SP-49 (cell line): ENCODE results near the genes GPR35, AQP12A and HDLBP.

- PRO-cap, result no peak
Observed at GRCh38 chr2:239301978-239302651, 98.7 kb downstream of the HDAC4 start.

DNA sequence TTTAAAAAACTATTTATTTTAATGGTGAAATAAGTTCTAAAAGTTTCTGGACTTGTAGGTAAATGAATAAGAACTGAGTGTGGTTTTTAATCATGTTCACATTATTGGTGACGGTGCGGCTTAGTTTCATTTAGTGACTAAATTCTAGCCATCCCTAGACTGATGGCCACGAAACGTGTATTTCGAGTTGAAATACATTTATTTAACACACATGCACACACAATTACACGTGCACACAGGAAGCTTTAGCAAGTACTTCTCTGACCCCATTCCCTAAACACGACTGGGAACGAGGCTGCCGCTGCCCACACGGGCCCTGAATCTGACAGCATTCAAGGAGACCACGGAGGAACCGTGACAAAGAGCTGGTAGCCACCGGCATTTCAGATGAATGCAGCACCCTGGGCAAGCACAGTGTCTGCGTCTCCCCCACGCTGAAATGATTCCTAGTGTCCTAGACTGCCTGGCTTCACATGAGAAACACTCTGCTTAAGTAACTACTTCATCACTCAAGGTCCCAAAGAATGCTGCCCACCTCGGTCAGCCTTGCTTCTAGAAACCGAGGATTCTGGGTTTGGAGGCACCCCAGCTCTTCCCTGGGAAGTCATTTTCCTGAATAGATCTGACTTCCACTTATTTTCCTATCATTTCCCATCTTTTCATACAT, 95.1 kb downstream of the HDAC4 start:
- PRO-cap, result no peak

- PRO-cap, result no peak
Observed at GRCh38 chr2:239346581-239347451, 54.0 kb downstream of the HDAC4 start.

DNA sequence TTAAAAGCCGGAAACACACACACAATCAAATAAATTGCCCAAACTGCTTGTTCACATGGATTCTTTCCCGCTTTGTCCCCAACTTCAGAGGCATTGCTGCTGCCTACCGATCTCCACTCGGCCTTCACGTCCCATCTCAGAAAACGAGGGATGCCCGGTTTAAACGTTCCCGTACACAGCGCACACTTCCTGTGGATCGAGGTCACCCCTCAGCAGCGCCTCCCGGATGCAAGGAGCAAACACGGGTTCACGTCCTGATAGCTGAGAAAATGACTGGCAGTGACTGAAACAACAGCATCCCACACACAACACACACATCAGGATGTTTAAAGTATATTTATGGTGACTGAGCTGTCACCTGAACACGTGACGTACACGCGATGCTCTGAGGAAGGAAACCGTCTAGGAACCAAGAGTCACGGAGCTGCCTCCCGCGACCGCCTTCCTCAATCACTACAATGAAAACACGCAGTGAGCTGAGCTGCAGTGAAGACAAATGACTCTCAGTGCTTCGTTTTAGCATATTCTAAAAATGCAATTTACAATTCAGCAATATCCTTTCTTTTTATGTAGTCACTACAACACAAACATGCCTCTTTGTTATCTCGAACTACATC, 20.0 kb downstream of the HDAC4 start:
- PRO-cap, result no peak

DNA sequence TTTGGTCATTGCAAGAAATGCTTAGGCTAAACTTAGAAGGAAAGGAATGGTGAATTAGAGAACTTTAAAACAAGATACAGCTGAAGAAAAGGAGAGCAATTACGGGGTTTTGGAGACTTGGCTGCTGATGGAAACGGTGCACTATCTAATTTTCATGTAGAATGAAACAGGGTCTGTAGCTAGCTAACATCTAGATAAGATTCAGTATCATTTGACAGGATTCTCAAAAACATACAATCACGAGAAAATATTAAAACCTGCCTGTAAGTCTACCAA, 1.5 kb upstream of the HDAC4 start:
- PRO-cap, result no peak

DNA sequence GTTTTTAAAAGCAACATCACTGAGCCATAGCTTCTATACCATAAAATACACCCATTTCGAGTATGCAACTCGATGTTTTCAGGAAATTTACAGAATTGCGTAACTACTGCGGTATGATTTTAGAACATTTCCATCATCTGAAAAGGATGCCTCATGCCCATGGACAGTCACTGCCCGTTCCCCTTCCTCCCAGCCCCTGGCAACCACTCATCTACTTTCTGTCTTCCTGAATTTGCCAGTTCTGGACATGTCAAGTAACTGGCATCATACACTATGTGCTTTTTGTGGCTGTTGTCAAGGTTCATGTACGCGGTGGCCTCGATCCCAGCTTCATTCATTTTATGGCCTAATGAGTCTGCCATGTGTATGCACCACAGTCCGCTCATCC, 88.0 kb downstream of the NDUFA10 start:
- PRO-cap, result no peak

GRCh38 chr2:240236302-240236928, 96.0 kb upstream of the OTOS start:
- PRO-cap, result no peak

- PRO-cap, result no peak
Observed at GRCh38 chr2:240612871-240613259, 12.4 kb upstream of the GPR35 start.

GRCh38 chr2:240624861-240625861, at the start of gene GPR35:
TSS of gene GPR35 (plus strand) at chr2:240625480.
- PRO-cap, result no peak

DNA sequence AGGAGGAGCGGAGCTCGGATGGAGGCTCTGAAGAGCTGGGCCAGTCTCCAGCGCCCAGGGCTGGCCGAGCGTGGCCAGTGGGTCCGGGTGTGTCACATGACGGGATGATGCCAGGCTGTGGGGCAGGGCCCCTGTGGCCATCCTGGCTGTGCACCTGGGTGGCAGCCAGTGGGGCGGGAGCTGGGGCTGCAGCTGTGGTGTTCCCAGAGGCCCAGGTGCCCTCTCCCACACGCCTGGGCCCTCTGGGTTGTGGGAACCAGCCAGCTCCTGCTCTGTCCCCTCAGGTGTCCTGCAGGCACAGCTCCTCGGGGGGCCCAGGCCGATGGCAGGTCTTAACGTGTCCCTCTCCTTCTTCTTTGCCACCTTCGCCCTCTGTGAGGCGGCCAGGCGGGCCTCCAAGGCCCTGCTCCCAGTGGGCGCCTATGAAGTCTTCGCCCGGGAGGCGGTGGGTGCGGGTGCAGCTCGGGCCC, at the start of gene AQP12A:
AQP12A (plus strand) TSS at position 275 of the 470 bp plus-strand sequence.
- PRO-cap, result no peak

- PRO-cap, result no peak
Observed at GRCh38 chr2:240818346-240819532, 1.3 kb downstream of the KIF1A start.

DNA sequence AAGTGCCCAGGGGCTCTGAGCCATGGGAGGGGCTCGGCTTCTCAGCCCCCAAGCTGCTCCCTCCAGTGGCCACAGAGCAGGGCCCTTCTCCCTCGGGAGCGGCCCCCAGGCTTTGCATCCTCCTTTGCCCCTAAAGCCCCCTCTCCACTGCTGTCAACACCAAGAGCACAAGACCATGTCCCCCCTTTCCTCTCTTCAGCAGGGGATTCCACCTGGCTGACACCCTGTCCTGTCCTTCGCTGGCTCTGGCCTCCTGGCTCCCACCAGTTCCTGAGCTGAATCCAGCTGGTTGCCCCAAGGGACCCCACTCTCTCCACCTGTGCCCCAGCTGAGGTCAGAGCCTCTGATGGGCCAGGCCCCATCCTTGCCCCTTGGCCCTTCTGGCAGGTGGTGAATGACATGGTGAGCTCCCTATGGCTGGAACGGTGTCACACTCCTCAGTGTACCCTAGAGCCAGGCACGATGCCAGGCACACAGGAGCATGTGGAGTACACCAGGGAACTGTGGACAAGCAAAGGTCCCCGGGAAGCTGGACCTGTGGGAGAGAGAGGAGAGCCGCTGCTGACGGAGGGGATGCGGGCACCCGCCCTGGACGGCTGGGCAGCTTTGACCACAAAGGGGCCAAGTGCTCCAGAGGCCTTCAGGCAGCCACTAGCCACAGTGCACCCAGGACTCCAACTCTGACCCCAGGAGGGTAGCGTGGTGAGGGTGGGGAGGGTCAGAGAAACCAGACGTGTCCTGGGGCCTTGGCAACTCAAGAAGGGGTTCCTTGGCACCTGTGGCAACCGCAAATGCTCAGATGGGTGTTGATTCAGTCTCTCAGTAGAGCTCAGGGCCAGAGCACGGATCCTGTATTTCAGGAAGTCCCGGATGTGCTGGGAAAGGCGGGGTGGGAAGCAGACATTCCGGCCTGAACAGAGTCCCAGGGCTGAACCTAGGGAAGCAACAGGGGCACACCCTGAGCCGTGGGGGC, 2.1 kb upstream of the MAB21L4 start:
- PRO-cap, result no peak

DNA sequence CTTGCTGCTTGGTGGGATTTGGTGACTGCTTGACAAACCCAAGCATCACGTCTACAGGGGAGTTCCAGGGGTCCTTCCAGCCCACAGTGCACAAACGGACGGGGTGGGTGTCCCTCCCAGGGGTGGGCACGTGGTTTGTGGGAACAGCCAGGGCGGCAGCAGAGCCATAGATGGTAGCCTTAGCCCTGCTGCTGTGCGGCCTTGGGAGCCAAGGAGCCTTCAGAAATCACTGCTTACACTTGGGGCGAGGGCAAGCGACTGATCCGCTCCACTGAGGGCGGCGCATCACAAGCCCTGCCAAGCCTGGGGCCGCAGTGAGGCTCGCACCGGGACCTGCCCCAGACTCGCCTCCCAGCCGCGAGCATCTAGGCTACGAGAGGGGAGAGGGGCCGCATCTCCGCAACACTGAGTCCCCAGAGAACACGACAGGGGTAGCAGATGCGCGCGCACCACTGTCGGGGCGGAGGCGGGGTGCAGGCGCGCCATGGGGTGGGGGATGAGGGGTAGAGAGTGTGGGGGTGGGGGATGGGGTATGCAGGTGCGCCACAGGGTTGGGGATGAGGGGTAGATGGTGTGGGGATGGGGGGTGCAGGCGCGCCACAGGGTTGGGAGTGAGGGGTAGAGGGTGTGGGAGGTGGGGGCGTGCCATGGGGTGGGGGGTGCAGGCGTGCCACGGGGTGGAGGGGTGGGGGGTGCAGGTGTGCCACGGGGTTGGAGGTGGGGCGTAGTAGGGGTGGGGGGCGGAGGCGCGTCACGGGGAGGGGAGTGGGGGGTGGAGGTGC, 37.0 kb downstream of the SNED1 start:
- PRO-cap, result no peak

DNA sequence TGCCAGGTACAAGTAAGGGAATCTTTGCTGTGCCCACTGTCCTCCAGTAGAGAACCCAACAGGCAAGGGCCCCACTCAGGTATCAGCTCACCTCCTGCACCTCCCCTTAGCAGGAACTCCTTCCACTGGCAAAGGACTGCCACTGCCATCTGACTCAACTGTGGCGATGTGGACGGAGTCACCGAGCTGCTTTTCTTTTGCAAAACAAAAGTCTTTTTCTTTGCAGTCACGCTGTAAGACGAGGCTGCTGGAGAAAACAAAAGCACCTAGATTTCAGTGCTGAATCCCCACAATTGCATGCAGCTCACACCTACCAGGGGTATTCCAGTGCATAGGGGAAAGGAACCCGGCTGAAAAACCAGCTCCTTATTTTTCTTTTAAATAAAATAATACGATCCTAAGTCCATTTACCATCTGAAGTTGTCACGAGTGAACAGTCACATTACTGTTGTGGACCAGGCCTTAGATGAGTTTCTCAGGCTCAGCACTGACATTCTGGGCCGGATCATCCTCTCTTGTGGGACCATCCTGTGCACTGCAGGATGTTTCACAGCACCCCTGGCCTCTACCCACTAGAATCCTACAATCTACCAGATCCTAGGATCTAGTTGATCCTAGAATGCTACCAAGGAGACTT, 7.8 kb downstream of the MTERF4 start:
- PRO-cap, result no peak

- PRO-cap, result no peak
Observed at GRCh38 chr2:241111145-241111755, 9.2 kb upstream of the MTERF4 start.

DNA sequence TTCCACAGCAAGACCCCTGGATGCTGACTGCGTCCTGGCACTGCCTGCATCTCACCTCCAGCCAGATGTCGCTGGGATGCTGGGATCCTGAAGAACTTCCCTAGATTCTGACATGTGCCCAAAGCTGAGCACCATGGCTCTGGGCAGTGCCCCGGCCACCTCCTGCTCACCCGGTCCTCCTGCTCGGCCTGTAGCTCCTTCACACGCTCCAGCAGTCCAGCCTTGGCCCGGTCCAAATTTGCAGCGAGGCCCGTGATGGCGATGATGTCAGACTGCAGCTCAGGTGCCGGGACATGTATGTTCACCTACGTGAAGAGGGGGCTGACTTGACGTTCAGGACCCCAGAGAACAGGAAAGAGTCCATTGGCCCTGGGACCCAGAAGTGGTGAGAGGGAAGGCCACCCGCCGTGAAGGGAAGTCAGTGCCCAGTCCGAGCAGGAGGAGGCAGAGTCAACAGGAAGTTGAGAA, 46.5 kb downstream of the ANO7 start:
- PRO-cap, result no peak

DNA sequence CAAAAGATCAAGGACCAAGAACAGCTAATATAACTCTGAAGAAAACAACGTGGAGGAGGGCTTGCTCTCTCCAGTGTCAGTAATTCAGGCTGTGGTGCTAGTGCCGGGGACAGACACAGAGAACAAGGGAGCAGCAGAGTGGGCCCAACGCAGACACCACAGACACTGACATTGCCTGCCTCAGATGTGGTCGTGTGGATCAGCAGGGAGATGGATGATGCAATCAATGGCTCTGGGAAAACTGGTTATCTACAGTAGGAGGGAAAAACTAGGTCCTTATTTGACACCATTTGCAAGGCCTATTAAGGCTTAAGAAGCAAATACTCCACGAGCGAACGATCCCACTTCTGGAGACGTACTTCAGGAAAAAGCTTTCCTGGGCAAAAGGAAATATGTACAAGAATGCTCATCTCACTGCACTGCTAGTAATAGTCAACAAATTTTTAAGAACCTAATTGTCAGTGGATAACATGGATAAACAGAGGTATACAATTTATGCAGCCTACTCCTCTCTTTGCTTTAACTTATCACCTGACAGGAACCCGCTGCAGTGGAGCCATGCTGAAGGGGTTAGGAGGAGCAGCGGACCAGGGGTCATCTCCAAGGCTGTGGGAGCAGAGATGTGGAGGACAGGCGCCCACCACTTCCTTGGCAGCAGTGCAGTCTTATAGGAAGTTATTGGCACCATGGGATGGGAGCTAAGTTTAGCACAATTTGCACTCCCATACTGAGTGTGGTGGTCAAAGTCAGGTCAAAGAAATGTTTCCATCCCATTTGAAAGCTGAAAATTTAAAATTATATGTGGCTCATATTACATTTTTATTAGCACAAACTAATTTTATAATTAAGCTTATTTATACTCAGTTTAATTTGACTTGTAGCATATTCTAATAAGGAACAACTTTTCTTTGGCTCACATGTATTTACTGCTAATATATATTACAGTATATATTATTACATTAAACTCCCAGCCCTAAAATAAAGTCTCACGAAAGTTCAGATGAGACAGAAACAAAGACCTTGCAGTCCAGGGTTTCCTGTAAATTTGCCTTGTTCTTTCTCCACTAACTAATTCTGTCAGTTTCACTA, 35.7 kb downstream of the HDLBP start:
- PRO-cap, result no peak

GRCh38 chr2:241315597-241315826, at the start of gene HDLBP:
TSS of gene HDLBP (minus strand) at chr2:241315672.
- PRO-cap, result bidirectional peak, plus-strand start at chr2:241315964, minus-strand start at chr2:241315702

DNA sequence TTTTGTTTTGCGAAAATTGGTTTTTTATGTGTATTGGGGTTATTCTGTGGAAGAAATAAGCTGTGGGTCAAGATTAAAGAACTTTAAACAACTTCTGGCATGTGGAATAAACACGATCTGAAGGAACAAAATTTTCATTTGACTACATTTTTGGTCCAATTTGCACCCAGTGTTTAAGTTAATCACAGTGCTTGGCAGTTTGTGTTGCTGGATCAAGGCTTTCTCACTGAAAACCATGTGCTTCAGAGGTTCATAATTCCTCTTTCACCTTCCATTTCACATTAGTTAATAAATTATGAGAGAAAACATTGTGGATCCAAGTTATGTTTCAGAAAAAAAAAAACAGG, 2.0 kb downstream of the SEPTIN2 start:
- PRO-cap, result no peak

DNA sequence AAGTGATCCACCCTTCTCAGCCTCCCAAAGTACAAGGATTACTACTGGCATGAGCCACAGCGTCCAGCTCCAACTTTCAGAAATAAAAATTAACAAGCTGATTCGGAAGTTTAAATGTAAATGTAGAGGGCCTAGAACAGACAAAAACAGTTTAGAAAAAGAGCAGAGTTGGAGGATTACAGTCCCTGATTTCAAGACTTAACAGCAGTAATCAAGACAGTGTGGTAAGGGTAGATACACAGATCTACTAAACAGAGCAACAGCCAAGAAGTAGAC, 15.8 kb downstream of the SEPTIN2 start:
- PRO-cap, result no peak